Liver (tissue), 9 donors: ENCODE measurements around a stretch of chr13.

DNA sequence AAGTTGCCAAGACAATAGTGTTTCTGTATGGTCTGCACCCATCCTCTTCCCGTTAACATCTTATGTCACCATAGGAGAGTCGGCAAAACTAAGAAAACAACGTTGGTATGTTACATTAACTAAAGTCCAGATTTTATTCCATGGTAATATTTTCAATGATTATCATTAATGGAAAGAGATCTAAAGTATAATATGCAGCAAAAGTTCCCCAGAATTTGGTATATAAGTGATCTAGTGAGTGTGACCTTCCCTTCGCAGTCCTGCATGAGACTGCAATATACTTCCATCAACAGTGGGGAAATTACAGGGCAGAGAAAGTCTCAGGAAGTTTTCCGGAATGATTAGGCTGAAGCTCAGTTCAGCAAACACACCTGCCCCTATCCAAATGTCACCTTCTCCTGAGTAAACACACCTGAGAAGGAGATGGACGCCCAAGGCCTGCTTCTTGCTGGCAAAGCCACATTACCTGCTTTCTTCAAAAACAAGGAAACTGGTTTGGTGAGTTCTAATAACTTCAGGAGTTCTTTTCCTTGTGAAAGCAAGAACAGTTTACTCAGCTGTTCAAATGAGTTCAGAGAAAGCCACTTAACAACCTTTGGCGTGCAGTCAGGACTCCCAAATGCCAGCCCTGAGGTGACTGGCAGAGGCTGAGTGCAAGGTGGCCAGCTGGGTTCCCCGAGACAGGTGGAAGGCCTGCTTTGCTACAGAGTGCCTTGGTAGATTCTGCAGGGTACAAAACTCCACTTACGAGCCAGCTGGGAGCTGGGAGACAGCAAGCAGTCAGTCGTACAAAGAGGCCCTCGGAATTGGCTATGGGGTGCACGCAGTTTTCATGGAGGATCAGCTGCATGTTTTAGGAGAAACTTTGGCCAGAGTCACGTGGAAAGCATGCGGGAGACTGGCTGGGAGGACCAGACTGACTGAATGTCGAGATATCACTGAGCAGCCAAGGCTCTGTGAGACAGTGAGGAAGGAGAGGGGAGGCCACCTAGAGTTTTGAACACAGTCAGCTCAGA, 160.5 kb downstream of the STK24 start:
- PRO-cap, 5 experiments, result no peak in any of the 5 experiments
- RAMPAGE, long total RNA, 2 experiments, result no peak in any of the 2 experiments
- RRBS, result no CpG with 5 or more reads among the region's 15 CpGs

DNA sequence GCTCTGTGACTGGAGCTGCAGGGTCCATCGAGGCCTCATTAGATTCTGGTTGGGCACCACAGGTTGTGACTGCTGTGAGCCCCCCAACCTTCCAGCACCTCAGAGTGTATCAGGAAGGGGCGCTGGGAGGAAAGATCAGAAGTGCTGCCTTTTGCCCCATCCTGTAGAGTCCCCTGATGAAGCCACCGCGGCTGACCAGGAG, 136.5 kb downstream of the STK24 start:
- PRO-cap, 5 experiments, result no peak in any of the 5 experiments
- RAMPAGE, long total RNA, 2 experiments, result no peak in any of the 2 experiments
- RRBS, result no CpG with 5 or more reads among the region's 4 CpGs

GRCh38 chr13:98467460-98468144, 109.3 kb downstream of the STK24 start:
- PRO-cap, 5 experiments, result no peak in any of the 5 experiments
- RAMPAGE, long total RNA, 2 experiments, result no peak in any of the 2 experiments
- RRBS, result no CpG with 5 or more reads among the region's 12 CpGs

DNA sequence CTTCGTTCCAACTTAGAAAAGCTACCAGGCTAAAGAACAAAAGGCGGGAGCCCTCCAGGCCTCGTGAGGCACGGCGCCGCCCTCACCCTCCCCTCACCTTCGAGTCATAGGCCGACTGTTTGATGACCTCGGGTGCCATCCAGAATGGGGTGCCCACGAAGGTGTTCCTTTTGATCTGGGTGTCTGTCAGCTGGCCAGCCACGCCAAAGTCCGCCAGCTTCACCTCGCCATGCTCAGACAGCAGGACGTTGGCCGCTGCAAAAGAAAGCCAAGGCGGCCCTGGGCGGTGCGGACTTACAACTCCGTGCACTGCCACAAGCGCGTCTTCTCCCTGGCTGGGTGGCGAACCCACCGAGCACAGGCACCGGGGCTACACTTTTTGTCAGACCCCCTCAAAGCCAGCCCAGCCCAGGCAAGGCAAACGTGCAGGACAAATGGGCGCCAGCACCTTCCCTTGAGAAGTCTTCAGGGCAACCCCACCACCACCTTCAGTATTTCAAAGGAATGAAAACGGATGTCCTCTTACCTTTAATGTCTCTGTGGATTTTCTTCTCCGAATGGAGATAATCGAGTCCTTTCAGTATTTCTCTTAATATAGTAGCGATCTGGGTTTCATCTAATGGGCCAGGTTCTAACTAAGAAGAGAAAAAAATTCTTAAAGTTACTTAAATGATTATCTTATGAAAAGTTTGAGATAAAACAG, 102.0 kb downstream of the STK24 start:
- PRO-cap, 5 experiments, result no peak in any of the 5 experiments
- RAMPAGE, long total RNA, 2 experiments, result no peak in any of the 2 experiments
- RRBS, result no CpG with 5 or more reads among the region's 30 CpGs

DNA sequence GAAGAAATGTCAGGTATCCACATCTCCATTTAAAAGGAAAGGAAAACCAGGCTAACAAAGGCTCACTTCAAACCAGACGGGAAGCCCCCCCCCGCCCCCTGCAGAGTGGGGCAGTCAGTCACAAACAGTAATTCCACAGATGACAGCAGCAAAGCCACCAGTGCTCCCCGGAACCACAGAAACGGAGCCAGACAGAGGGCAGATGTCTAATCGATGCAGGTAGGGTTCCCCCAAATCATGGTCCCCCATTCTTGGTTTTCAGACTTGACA, 100.8 kb downstream of the STK24 start:
- PRO-cap, 5 experiments, result no peak in any of the 5 experiments
- RAMPAGE, long total RNA, 2 experiments, result no peak in any of the 2 experiments
- RRBS, result no CpG with 5 or more reads among the region's 5 CpGs

GRCh38 chr13:98482913-98483854, 93.7 kb downstream of the STK24 start:
- PRO-cap, 5 experiments, result peak in 1 of 5 experiments; most common minus-strand start chr13:98483756 (in 1)
- RAMPAGE, long total RNA, 2 experiments, result no peak in any of the 2 experiments
- RRBS, result no CpG with 5 or more reads among the region's 29 CpGs

GRCh38 chr13:98503435-98503753, 73.5 kb downstream of the STK24 start:
- PRO-cap, 5 experiments, result peak in 2 of 5 experiments; most common plus-strand start chr13:98503527 (in 2)
- RAMPAGE, long total RNA, 2 experiments, result no peak in any of the 2 experiments
- RRBS, result no CpG with 5 or more reads among the region's 4 CpGs

GRCh38 chr13:98507558-98508052, 69.3 kb downstream of the STK24 start:
- PRO-cap, 5 experiments, result no peak in any of the 5 experiments
- RAMPAGE, long total RNA, 2 experiments, result no peak in any of the 2 experiments
- RRBS, result no CpG with 5 or more reads among the region's 3 CpGs

- PRO-cap, 5 experiments, result no peak in any of the 5 experiments
- RAMPAGE, long total RNA, 2 experiments, result no peak in any of the 2 experiments
- RRBS, result no CpG with 5 or more reads among the region's 12 CpGs
These were observed 27.5 kb downstream of the STK24 start for GRCh38 chr13:98548948-98550176.

DNA sequence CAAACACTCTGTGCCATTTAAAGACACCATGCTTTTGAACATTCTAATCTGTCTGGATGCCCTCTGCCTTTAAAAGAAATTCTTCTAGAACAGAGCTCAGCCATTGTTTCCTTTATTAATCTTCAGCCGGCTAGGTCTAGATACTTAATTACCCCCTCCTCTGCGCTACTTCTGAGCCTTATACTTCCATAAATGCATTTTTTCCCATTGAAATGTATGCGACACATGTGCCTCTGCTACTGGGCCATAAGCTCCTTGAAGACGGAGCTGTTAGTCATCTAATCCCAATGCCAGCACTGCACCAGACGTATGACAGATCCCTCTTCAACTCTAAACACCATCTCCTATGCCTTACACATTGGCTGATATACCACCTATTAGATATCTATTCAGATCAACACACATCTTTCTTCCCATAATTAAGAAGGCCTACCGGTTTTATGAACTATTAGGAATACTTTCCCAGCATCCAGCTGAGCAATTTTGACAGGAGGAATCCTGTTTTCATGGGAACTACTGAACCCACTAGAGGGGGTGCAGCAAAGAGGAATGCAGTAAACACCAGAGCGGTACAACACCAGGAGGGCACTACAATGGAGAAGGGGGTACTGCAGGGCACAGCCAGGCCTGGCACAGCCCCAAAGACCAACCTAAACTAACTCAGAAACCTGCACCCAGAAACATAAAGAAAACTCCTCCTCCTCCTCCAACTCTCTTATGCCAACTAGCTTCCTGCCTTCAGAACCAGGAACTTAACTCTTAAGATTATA, 18.9 kb downstream of the STK24 start:
- PRO-cap, 5 experiments, result no peak in any of the 5 experiments
- RAMPAGE, long total RNA, 2 experiments, result no peak in any of the 2 experiments
- RRBS, result no CpG with 5 or more reads among the region's 7 CpGs

DNA sequence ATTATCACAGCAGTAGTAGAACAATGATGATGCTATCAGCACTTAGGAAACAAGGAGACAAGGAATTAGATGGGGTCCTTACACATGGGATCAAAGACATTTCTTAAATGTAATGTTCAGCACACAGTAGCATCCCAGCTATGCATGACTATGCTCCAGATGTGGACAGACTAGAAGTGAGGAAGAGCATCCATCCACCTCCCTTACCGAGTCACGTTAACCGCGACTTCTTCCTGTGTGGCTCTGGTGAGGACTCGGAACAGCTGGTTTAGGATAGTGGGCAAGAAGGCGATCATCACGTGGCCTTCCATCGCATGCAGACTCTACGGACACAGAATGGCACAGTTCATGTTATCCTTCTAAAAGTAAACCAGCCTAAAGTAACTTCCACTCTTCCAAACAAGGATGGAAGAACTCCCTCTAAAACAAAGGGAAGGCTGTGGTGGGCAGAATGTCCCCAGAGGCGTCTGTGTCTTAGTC, 96.1 kb downstream of the DOCK9 start:
- PRO-cap, 5 experiments, result no peak in any of the 5 experiments
- RAMPAGE, long total RNA, 2 experiments, result no peak in any of the 2 experiments
- RRBS, result no CpG with 5 or more reads among the region's 10 CpGs

DNA sequence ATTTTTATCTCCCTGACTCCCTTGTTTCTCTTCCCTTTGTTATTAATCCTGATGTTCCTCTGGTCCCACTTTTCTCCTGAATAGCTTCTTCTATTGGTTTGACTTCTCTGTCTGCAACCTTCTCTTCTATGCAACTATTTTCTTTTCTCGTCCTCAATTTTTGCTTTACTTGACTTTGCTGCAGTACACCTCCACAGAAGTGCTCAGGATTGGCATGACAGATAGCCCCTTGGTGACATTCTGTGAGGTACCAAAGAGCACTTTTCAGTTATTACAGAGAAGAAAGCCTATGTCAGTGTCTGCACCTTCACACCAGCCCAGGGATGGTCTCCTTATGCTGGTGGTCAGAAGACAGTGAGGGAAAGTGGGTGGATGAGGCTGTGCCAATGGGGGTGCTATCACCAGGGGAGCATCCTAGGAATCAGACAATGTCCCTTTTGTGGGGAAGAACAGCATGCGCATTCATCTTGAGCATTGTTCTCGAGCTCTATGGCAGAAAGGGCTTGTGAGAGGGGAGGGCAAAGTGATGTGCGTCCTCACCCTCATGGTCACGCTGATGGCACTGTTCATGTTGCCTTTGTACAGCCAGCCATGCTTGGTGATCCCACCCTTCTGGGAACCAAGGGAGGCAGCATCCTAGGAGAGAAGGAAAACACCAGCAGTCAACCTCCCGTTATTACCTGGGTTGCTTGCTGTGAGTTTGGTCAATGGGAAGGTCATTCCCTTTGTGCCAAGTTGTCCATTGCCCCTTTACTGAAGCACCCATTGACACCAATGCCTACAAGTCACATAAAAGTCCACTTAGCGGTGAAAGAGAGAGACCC, 56.1 kb downstream of the DOCK9 start:
- PRO-cap, 5 experiments, result no peak in any of the 5 experiments
- RAMPAGE, long total RNA, 2 experiments, result no peak in any of the 2 experiments
- RRBS, result no CpG with 5 or more reads among the region's 7 CpGs

DNA sequence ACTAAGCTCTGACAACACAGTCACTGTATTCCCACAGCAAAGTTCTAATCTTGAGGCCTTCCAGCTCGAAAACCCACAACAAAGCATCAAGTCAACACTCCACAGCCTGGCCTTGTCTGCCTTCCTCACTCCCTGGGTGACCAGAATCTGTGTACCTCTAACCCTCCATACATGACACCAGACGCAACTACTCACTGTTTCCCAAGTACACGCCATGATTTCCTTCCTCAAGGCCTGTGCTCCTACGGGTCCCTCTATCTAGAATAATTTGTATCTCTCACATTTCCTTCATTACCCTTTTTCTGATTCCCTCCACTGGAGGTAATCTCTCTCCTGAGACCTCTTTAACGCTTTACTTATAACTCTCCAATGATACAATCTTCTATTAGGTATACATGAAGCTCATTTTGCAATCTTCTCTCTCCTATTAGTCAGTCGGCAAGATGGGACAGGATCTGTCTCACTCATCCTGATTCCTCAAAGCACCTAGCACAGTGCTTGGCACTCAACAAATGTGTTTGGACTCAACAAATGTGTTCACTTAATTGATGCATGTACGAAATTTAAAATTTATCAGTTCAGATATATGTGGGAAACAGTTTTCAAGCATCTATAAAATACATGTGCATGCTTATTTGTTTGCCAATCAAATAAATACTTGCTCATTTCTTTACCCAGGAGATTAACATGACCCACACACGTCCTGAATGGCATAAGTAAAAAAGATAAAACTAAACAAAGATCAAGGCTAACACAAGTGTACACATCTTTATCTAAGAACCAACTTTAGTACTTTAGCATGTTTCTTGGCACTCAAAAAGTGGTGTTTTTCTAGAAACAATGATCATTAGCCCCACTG, 87.7 kb upstream of the DOCK9 start:
- PRO-cap, 5 experiments, result no peak in any of the 5 experiments
- RAMPAGE, long total RNA, 2 experiments, result no peak in any of the 2 experiments
- RRBS, result no CpG with 5 or more reads among the region's 8 CpGs

DNA sequence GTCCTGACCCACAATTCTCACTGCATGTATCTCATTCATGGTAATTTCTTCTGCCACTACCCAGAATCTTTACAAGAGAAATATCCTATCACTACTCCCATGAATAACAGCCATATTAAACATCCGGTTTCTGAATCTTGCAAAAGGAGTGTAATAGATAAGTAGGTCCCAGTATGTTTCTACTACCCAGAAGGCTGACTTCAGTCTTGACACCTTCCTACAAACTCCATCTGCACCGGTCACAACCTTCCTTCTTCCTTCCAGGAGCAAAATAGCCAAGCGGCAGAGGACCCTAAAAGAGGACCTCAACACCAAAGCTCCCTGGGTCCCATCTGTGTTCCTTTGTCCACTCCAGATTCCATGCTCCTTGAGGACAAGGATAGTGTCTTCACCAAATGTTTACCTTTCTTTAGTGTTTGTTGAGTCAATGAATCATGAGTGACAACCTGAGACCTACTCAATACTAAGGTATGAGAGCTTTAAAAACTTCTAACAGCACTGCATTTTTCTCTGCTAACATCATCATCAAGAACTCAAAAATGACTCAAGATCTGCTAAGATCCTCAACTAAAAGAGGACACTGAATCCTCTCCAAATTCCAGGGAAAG, 89.1 kb upstream of the DOCK9 start:
- PRO-cap, 5 experiments, result no peak in any of the 5 experiments
- RAMPAGE, long total RNA, 2 experiments, result no peak in any of the 2 experiments
- RRBS, result 75% methylated on average over 1 of the region's 3 CpGs

DNA sequence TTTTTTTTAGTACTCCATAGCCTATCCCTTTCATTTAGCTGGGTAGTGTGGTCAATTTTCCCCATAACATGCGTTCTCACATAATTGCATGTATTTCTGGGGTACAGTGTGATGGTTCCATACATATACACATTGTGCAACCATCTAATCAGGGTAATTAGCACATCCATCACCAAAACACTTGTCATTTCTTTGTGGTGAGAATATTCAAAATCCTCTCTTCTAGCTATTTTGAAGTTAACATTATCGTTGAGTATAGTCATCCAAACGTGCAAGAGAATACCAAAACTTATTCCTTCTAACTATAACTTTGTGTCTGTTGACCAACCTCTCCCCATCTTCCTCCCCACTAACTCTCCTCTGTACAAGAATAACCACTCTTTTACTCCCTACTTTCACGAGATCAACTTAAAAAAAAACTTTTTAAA, 1.0 kb upstream of the UBAC2 start:
- PRO-cap, 5 experiments, result no peak in any of the 5 experiments
- RAMPAGE, long total RNA, 2 experiments, result no peak in any of the 2 experiments
- RRBS, result no CpG with 5 or more reads among the region's 4 CpGs

GRCh38 chr13:99214260-99214801, 13.7 kb downstream of the UBAC2 start:
- PRO-cap, 5 experiments, result no peak in any of the 5 experiments
- RAMPAGE, long total RNA, 2 experiments, result no peak in any of the 2 experiments
- RRBS, result no CpG with 5 or more reads among the region's 7 CpGs

DNA sequence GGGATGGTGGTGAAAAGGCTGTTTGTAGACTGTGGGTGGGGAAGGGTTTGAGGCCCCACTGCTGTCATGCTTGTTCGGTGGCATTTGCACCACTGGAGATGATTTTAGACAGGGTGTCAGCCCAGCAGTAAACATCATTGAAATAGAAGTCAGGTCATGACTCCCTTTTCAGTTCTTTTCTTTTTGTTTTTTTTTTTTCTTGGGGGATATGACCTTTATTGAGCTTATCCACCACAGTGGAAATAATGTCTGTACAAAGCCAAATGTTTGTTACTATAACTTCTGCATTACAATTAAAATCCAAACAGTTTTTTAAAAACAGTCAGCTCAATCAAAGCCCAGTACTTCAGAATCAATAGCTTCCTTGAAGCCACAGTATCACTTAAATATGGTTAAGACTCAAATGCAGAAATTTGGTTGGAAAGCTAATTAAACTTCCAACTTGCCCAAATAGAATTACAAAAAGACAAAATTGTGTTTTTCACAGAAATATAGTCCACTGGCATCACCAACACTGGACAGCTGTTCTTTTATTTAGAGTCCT, 14.2 kb downstream of the UBAC2 start:
- PRO-cap, 5 experiments, result no peak in any of the 5 experiments
- RAMPAGE, long total RNA, 2 experiments, result no peak in any of the 2 experiments
- RRBS, result no CpG with 5 or more reads among the region's 1 CpG

GRCh38 chr13:99228575-99229490, 28.2 kb downstream of the UBAC2 start:
- PRO-cap, 5 experiments, result no peak in any of the 5 experiments
- RAMPAGE, long total RNA, 2 experiments, result no peak in any of the 2 experiments
- RRBS, result no CpG with 5 or more reads among the region's 11 CpGs

DNA sequence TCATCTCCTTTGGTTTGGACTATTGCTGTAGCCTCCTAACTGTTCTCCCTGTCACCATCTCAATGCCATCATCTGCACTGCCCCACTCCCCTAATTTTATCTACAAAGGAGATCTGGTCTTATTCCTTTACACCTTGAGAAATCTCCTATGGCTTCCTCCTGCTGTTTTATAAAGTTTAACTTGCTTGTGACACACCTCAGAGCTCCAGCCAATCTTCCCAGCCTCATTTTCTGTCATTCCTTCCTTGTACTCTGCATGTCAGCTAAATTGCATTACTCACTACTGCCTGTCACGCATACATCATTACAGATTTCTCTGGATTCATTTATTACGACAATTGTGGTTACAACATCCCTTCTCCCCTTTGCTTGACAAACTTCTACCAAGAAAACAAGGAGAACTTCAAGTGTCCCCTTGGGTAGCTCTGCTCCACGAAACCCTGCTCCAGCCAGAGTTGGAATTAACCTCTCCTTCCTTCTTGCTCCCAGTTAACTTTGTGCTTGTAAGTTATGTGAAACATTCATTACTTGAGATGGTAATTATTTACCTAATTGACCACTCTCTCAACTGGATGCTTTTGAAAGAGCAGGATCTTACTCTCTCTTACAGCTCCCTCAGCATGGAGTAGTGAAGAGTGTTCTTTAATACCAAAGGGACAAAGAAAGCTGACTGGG, 22.0 kb upstream of the GPR18 start:
- PRO-cap, 5 experiments, result no peak in any of the 5 experiments
- RAMPAGE, long total RNA, 2 experiments, result no peak in any of the 2 experiments
- RRBS, result no CpG with 5 or more reads among the region's 3 CpGs

GRCh38 chr13:99305103-99306068, 1.8 kb downstream of the GPR183 start:
- PRO-cap, 5 experiments, result no peak in any of the 5 experiments
- RAMPAGE, long total RNA, 2 experiments, result no peak in any of the 2 experiments
- RRBS, result no CpG with 5 or more reads among the region's 16 CpGs